HL-60 (cell line): ENCODE measurements around the genes KEL, PIP, OR2F2 and OR2A7.

DNA sequence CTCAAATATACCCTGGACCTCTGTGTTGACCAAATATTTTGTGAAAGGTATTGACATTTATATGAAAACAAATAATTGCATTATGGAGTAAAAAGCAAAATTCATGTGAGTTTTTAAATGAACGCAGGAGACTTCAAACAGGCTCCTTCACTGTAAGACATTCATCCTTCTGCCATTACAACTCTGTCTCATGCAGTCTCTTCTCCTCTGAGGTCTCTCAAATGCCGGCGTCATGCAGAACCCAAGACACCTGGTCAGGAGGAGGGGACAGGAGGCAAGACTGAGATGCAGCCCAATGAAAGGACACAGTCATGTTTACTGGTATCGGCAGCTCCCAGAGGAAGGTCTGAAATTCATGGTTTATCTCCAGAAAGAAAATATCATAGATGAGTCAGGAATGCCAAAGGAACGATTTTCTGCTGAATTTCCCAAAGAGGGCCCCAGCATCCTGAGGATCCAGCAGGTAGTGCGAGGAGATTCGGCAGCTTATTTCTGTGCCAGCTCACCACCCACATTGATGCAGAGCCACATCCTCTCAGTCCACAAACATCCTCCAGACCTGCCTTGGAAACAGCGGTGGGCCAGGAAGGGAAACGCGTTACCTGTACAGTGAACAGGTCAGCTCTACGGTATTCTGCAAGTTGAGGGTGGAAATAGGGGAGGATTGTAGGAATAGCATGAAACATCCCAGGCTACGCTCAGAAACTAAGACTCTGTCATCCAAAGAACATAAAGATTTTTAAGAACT lies 133.2 kb upstream of the PRSS1 start:
- RRBS = no CpG with 5 or more reads among the region's 12 CpGs

DNA sequence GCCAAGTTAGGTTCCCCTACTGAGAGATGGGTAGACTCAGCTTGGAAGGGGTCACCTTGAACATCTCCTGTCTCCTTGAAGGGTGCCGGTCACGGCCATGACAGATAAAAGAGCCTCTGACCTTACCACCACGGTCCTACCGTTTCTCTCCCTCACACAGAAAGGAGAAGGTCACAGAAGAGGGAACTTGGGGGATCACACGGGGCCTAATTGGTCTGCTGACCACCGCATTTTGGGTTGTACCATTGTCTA lies 17.0 kb downstream of the PRSS2 start:
- RRBS = no CpG with 5 or more reads among the region's 6 CpGs

- RRBS = no CpG with 5 or more reads among the region's 4 CpGs
Observed at GRCh38 chr7:142813161-142814036, 41.5 kb upstream of the EPHB6 start.

DNA sequence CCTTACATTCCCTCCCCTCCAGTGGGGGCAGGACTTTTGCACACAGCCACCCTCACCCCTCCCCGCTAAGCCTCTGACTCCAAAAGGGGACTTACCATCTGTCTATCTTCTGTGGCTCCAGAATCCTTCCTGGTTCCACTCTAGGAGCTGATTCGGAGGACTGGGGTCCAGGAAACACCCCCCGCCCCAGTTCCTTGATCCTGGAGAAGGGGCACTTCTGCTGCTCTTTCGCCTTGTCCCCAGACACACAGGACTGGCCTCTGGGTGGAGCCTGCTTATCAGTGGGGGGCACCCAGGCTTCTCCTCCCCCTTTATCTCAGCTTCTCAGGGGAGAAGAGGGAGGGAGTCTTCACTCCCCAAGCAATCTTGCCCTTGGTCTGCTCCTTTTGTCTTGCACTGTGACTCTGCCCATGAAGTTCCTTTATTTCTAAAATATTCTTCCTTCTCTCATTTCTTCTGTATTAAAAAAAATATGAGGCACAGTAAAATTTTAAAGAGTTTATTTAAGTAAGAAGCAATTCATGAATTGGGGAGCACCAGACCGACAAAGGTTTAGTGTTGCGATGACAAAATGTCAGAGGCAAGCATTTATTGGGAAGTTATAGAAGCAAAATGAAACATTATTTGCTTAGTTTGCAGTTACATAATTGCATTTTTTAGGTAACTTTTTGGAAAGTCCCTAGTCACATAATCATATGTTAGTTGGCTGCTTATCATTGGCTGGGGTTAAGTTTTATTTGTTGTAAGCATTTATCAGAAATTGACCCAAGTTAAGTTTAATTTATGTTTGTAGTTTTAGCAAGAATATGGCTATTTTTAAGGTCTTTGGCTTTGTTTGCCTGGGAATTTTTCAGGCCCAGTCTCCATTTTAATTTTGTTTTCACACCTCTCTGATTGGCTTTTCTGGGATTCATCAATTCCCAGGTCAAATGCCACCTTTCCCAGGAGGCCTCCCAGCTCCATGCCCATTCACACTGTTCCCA lies at the start of gene KEL:
Gene KEL, minus strand, starts transcription at position 255 of the 983 bp plus-strand sequence.
- RRBS = no CpG with 5 or more reads among the region's 6 CpGs

- RRBS = no CpG with 5 or more reads among the region's 2 CpGs
Observed at GRCh38 chr7:143131985-143132255, at the start of gene PIP. Gene PIP, plus strand, starts transcription at chr7:143132077.

DNA sequence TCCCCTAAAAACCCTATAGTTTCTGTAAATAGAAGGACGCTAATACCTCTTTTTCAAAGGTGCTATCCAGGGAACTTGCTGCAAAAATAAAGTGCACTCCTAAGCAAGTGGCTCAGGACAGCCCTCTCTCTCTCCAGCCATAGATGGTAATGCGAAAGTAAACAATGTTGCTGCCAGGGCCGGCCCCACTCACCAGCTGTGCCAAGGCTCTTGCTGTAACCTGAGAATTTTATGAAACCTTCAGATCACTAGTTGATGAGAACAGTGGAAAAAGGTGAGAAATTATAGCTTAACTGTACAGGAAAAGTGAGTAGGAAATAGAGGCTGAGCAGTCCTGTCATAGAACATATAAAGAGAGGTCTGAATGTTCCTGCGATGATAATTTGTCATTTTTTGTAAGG lies 10.8 kb upstream of the TAS2R39 start:
- RRBS = no CpG with 5 or more reads among the region's 4 CpGs

DNA sequence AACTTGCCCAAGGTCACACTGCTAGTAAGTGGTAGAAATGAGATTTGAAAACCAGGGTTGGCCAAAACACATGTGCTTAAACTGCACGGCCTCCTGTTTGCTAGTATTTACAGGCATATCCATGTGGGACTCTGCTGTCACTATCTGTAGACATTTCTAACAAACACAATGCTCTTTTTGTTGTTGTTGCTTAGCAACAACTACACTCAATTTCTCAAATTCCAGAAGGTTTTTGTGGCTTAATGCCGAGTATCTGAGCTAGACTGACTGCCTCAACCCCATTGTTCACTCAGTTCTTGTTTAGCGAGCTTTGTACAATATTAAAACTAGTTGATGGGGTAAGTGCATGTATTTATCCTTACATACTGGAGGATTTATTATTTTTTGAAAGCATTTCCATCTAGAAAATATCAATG lies 5.4 kb upstream of the TMEM139 start:
- RRBS = no CpG with 5 or more reads among the region's 3 CpGs

- RRBS = no CpG with 5 or more reads among the region's 6 CpGs
Observed at GRCh38 chr7:143283215-143283880, 1.4 kb upstream of the TMEM139 start.

GRCh38 chr7:143285296-143285829 lies 605 bp downstream of the TMEM139 start:
- RRBS = 100% methylated on average over 1 of the region's 7 CpGs

GRCh38 chr7:143287447-143287948 lies 653 bp upstream of the CASP2 start:
- RRBS = 100% methylated on average over 5 of the region's 16 CpGs

DNA sequence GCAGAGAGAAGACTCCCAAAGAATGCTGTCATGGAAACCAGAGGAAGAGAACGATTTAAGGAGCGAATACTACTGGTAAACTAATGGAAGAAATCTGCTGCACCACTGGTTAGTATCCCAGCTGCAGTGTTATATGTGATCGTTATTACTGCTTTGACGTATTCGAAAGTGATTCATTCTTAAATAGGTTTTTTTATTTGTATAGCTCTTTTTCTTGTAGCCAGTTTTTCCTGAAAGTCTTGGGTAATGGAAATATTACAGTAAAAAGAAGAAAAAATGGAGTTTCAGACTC lies 1.3 kb downstream of the CASP2 start:
- RRBS = no CpG with 5 or more reads among the region's 5 CpGs

DNA sequence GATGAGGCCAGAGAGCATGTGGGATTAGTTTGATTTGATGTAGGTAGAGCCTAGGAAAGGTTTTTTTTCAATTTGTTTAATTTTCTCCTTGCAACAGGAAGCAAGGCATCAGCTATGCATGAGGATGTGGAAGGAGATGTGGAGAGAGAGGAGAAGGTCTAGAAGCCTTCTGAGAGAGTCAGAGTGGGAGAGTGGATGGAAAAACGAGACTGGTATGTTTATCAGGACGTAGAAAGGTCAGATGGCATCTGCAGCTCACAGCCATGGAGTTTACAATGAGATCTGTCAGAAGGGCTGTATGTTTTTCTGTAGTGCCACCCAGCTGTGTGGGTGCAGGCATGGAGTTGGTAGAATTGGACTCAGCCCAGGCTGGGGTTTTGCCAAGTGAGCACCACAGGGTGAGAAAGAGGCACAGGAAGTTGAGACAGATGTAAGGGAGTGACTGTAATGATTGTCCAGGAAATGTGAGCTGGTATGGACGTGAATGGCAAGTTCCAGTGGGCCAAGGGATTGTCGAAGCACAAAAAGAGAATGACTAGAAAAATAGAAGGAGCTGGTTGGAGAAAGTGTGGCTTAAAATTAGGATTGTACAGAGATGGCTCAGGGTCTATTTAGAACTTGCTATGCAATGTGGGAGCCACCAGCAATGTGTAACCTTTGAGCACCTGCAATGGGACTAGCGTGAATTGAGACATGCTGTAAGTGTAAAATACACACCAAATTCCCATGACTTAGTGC lies 9.1 kb upstream of the ZYX start:
- RRBS = no CpG with 5 or more reads among the region's 5 CpGs

GRCh38 chr7:143410421-143411138 lies 1.9 kb upstream of the EPHA1 start:
- RRBS = no CpG with 5 or more reads among the region's 8 CpGs

DNA sequence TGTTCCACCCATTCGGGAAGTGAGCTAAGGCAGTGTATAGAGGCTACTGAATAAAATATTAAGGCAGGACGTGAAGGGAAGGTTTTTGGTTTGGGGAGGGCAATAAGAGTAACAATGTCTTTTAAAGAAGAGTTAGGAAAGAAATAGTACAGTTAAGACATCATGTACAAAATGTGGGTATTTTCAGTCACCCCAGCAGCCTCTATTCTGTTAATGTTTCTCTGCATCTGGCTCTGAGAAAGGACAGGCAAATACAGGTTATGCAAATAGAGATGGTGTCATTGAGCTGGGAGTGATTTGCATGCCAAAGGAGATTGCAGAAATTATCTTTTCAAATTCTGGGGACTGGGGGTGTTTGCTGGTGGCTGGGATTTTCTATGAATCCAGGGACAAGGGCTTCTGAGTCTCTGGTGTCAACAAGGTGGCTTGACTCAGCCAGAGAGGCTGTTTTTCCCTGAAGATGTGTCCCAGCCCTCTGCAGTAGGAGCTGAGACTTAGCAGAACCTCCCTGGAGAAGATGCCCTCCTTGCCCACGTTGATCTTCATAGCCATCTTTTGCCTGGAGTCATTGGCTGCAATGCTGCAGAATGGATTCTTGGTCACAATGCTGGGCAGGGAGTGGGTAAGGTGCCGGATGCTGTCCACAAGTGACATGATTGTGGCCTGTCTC lies 6.6 kb upstream of the TAS2R60 start:
- RRBS = no CpG with 5 or more reads among the region's 4 CpGs

- RRBS = no CpG with 5 or more reads among the region's 2 CpGs
Observed at GRCh38 chr7:143491954-143492242, 14.2 kb downstream of the TAS2R41 start.

- RRBS = no CpG with 5 or more reads among the region's 25 CpGs
Observed at GRCh38 chr7:143881624-143882606, 20.1 kb downstream of the TCAF1 start.

GRCh38 chr7:143934874-143935356 lies at the start of gene OR2F2:
Gene OR2F2, plus strand, starts transcription at chr7:143935233.
- RRBS = no CpG with 5 or more reads among the region's 2 CpGs

DNA sequence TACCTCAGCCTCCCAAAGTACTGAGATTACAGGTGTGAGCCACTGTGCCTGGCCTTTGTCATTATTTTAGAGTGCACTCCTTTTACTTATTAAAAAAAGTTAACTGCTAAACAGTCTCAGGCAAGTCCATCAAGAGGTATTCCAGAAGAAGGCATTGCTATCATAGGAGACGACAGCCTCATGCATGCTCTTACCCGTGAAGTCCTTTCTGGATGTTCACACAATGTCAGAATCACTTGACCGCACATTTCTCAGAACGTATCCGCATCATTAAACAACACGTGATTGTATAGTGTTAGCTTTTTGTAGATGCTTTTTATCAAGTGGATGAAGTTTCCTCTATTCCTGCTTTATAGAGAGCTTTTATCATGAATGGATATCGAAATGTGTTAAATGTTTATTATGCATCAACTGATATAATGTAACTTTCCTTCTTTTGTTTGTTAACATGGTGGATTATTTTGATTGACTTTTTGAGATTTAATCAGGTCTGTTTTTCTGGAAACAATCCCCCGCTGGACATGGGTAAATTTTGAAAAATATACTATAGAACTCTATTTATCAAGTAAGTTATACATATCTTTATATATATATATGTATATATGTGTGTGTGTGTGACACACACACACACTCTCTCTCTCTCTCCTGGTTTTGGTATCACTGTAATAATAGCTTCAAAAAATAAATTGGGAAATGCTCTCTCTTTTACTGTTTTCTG lies at the start of gene OR2A7:
Gene OR2A7, minus strand, starts transcription at position 286 of the 718 bp plus-strand sequence.
- RRBS = no CpG with 5 or more reads among the region's 8 CpGs

DNA sequence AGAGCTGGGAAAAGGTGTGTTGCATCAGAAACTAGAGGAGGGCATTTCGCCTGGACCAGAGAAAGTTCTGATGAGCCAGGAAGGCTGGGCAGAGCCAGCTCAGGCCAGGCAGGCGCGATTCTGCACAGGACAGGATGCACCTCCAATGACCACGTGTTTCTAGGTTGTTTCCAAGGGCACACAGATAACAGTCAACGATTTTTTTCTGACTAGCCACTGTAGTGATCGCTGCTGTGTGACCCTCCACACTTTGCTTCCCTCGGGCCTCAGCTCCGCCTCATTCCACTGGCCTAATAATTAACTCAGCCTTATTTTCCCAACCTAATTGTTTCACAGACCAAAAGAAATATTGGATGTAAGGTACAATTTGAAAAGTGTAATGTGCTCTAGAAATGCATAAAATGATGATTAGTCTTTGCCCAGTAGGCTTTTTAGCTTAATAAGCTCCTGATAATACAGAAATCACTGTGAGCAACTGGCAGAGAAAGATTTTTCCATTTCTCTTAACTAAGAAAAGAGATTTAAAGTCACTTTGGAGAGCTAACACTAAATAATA lies 291.1 kb upstream of the C7orf33 start:
- RRBS = no CpG with 5 or more reads among the region's 8 CpGs

DNA sequence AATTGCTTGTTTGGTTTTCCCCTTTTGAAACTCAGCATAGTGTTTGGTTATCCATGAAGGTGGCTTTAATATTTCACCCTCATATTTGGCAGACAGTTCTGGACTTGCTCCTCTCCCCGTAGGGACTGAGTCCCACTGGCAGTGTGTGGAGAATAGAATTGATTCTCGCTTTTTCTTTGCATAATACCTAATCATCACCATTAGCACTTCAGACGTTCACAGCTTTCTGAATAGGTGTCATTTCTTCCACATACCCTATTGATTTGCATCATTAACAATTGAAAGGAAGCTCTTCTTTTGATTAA lies 250.2 kb upstream of the C7orf33 start:
- RRBS = no CpG with 5 or more reads among the region's 3 CpGs